ENCODE measurements around the gene MAOA.

GRCh38 chrX:42933963-42934888 lies 156.3 kb upstream of the PPP1R2C start:
- PRO-cap, 6 experiments = no peak in any of the 6 experiments
- RAMPAGE, long total RNA, 2 experiments = no peak in any of the 2 experiments
- RRBS = no CpG with 5 or more reads among the region's 6 CpGs

GRCh38 chrX:42944134-42944903 lies 166.4 kb upstream of the PPP1R2C start:
- PRO-cap, 6 experiments = no peak in any of the 6 experiments
- RAMPAGE, long total RNA, 2 experiments = no peak in any of the 2 experiments
- RRBS = no CpG with 5 or more reads among the region's 4 CpGs

- PRO-cap, 6 experiments = no peak in any of the 6 experiments
- RAMPAGE, long total RNA, 2 experiments = no peak in any of the 2 experiments
- RRBS = no CpG with 5 or more reads among the region's 6 CpGs
Measured at GRCh38 chrX:43176616-43177065, 398.7 kb upstream of the PPP1R2C start.

- PRO-cap, 6 experiments = peak in 6 of 6 experiments; most common plus-strand start chrX:43656203 (in 3); most common minus-strand start chrX:43656071 (in 3)
- RAMPAGE, long total RNA, 2 experiments = start-site peak on the plus strand in 2 of 2 experiments, at chrX:43656239-43656337 at its widest, 2,362 to 8,790 reads per replicate
- RRBS = 0% methylated on average over 5 of the region's 36 CpGs
Measured at GRCh38 chrX:43655978-43656804, at the start of gene MAOA. Gene MAOA (plus strand): TSS chrX:43656299.

DNA sequence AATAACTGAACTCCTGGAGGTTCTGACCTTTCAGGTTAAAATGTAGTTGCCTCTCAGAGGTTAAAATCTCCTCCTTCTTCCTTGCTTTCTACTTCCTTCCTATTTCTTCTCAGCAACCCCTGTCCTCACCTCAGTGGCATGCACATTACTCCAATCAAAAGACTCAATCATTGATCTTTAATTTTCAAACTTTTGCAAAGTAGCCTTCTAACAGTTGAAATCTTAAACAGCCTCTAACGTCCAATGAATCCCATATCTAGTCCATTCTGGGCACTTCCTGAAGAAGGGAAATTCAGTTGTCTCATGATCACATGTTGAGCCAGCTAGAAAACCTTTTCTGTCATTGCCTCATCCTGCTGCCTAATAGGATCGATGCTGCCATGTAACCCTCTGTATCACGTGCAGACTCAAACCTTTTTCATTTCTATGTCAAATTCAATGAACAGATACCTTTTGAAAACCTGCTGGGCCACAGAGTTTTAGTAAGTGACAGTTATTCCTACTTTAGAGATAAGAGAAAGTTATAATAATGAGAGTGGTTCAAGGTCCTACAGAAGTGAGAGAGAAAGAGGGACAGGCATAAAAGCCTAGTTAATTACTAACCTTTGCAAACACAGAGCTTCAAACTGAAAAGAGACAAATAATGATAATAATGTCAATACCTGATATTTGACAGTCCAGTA lies 45.9 kb downstream of the MAOA start:
- PRO-cap, 6 experiments = no peak in any of the 6 experiments
- RAMPAGE, long total RNA, 2 experiments = no peak in any of the 2 experiments
- RRBS = no CpG with 5 or more reads among the region's 3 CpGs

- PRO-cap, 6 experiments = no peak in any of the 6 experiments
- RAMPAGE, long total RNA, 2 experiments = no peak in any of the 2 experiments
- RRBS = no CpG with 5 or more reads among the region's 4 CpGs
Measured at GRCh38 chrX:43741893-43742136, 85.7 kb downstream of the MAOA start.

DNA sequence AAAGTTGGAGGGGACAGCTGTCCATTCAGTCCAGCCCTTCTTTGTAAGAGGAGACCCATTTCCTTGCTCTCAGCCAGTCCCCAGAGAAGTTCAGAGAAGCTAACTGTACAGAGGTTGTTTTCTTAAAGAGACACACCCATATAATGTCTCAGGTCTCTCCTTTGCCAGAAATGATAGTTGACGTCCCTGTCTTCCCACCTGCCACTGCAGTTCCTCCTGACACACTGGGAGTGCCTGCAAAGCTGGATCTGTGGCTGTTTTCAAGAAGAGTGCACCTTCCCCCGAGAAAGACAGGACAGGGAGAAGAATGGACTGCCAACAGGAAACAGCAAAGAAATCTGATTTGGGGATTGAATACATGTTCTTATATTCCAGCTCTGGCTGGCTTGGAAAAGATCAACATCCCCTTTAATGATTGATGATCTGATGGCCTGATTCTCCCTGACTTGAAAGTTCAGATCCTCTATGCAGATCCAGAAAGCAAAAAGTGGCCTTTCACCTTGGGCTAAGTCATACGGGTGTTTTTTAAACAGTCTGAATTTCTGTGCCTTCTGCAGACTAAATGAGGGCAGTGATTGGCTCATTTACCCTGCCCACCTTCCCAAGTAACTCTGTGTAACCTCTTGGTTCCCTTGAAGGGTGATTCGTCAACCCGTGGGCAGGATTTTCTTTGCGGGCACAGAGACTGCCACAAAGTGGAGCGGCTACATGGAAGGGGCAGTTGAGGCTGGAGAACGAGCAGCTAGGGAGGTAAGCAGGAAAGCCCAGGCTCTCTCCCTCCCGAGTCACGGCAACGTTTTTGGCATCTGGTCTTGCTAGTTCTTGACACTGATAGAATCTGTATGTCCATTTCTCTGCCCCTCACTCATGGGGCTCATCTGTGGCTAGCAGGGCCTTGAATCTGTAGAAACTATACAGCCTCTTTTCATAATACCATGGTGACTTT lies 87.3 kb downstream of the MAOA start:
- PRO-cap, 6 experiments = no peak in any of the 6 experiments
- RAMPAGE, long total RNA, 2 experiments = no peak in any of the 2 experiments
- RRBS = no CpG with 5 or more reads among the region's 11 CpGs

- PRO-cap, 6 experiments = no peak in any of the 6 experiments
- RAMPAGE, long total RNA, 2 experiments = no peak in any of the 2 experiments
- RRBS = no CpG with 5 or more reads among the region's 9 CpGs
Measured at GRCh38 chrX:44891353-44892001, 18.5 kb downstream of the KDM6A start.

DNA sequence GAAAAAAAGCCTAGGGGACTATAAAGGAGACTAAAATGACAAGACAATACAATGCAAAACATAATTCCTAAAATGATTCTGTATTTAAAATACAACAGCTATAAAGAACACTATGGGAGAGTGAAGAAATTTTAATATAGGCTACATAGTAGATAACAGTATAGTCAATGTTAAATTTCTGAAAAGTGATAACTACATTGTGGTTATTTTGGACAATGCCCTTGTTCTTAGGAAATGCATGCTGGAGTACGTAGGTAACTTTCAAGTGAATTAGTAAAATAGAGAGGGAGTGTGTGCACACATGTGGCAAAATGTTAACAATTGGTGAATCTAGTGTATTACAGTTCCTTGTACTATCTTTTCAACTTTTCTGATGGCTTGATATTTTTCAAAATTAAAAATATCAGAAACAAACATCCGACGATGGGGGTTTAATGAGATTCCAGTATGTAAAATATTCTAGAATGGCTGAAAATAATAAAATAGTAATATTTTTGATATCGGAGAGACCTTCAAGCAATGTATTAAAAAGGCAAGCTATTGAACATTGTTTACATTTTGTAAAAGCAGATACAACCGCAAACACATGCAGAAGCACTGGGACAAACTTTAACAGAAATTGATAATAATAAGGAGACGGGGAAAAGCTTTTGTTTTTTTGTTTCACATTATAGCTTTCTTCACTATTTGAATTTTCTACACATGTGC lies 55.2 kb downstream of the KDM6A start:
- PRO-cap, 6 experiments = no peak in any of the 6 experiments
- RAMPAGE, long total RNA, 2 experiments = no peak in any of the 2 experiments
- RRBS = no CpG with 5 or more reads among the region's 6 CpGs

DNA sequence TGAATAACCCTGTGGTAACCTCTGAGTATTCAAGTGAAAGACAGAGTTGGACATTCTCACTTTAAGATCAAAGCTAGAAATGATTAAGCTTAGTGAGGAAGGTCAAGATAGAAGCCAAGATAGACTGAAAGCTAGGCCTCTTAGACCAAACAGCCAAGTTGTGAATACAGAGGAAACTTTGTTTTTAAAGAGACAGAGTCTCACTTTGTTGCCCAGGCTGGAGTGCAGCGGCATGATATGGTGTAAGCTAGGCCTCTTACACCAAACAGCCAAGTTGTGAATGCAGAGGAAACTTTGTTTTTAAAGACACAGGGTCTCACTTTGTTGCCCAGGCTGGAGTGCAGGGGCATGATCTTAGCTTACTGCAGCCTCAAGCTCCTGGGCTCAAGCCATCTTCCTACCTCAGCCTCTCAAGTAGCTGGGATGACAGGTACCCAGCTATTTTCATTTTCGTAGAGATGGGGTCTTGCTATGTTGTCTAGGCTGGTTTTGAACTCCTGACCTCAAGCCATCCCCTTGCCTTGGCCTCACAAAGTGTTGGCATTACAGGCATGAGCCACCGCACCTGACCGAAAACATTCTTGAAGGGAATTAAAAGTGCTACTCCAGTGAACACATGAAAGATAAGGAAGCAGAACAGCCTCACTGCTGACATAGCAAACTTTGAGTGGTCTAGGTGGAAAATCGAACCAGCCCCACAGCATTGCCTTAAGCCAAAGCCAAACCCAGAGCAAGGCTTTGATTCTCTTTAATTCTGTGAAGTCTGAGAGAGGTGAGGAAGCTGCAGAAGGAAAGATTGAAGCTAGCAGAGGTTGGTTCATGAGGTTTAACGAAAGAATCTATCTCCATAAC lies 64.9 kb downstream of the KDM6A start:
- PRO-cap, 6 experiments = no peak in any of the 6 experiments
- RAMPAGE, long total RNA, 2 experiments = no peak in any of the 2 experiments
- RRBS = no CpG with 5 or more reads among the region's 6 CpGs

GRCh38 chrX:44960182-44960873 lies 87.3 kb downstream of the KDM6A start:
- PRO-cap, 6 experiments = no peak in any of the 6 experiments
- RAMPAGE, long total RNA, 2 experiments = no peak in any of the 2 experiments
- RRBS = no CpG with 5 or more reads among the region's 4 CpGs

- PRO-cap, 6 experiments = peak in 2 of 6 experiments; most common minus-strand start chrX:44997514 (in 2)
- RAMPAGE, long total RNA, 2 experiments = no peak in any of the 2 experiments
- RRBS = no CpG with 5 or more reads among the region's 10 CpGs
Measured at GRCh38 chrX:44997391-44998358, 124.7 kb downstream of the KDM6A start.

DNA sequence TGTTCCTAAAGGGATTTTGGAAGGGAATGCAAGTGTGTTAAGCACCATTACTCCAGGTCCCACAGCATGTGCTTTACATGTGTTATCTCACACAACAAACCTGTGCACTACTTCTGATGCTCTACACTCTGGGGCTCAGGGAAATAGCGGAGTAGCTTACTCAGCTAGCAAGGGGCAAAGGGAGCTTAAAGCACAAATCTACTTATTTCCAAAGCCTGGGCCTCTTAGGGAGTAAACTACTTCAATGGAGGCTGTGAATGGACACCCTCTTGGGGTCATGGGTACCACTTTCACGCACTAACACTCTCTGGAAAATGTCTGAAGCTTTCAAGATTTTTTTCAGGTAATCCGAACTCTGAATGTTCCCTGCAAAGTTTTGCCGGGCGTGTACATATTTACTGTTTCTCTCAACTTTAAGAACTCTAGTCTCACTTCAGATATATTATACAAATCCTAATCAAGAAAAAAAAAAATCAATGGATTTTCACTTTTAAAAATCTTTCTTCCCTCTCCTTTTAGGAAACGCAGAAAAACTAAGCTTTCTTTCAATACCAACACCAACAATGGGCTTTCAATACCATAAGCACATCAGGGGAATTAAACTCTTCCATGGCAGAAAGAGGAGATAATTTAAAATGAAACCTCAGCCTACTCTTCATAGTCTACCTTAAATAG lies 562.8 kb upstream of the DIPK2B start:
- PRO-cap, 6 experiments = no peak in any of the 6 experiments
- RAMPAGE, long total RNA, 2 experiments = no peak in any of the 2 experiments
- RRBS = no CpG with 5 or more reads among the region's 6 CpGs

DNA sequence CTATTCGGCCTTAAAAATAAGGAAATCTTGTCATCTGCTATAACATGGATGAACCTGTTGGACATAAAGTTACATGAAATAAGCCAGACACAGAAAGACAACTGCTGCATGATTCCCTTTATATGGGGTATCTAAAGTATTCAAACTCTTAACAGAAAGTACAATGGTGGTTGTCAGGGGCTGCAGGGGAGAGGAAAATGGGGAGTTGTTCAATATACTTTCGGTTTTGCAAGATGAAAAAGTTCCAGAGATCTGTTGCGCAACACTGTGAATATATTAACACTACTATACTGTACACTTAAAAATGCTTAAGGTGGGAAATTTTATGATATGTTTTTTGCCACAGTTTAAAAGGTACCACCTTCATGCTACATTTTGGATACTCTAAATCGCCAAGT lies 606.9 kb upstream of the DIPK2B start:
- PRO-cap, 6 experiments = no peak in any of the 6 experiments
- RAMPAGE, long total RNA, 2 experiments = no peak in any of the 2 experiments
- RRBS = no CpG with 5 or more reads among the region's 4 CpGs

- PRO-cap, 6 experiments = no peak in any of the 6 experiments
- RAMPAGE, long total RNA, 2 experiments = no peak in any of the 2 experiments
- RRBS = no CpG with 5 or more reads among the region's 4 CpGs
Measured at GRCh38 chrX:46179991-46180542, 267.0 kb upstream of the KRBOX4 start.

GRCh38 chrX:46333240-46333912 lies 113.7 kb upstream of the KRBOX4 start:
- PRO-cap, 6 experiments = no peak in any of the 6 experiments
- RAMPAGE, long total RNA, 2 experiments = no peak in any of the 2 experiments
- RRBS = no CpG with 5 or more reads among the region's 8 CpGs

DNA sequence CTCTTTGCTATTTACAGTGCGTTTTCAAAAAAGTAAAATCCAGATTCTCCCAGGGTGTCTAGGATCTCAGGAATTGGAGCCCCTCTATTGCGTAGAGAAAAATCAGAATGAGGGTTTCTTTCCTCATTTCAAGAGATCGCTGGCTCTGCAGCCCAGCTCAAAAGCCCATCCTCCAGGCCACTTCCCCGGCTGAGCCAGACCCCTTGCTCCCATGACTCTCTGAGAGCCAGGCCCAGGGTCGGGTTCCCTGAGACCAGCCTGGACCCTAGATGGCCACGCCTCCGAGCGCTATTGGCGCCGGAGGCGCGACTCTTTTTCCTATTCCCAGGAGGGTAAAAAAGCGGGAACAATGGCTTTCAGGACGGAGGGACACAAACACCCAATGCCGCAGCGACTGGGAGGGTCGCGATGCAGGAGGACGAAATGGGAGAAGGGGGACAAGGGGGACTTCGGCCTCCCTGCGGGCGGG lies 524 bp upstream of the KRBOX4 start:
- PRO-cap, 6 experiments = peak in 1 of 6 experiments; most common minus-strand start position 221 of the sequence (in 1)
- RAMPAGE, long total RNA, 2 experiments = no peak in any of the 2 experiments
- RRBS = 3% methylated on average over 5 of the region's 22 CpGs

- PRO-cap, 6 experiments = no peak in any of the 6 experiments
- RAMPAGE, long total RNA, 2 experiments = no peak in any of the 2 experiments
- RRBS = no CpG with 5 or more reads among the region's 1 CpG
Measured at GRCh38 chrX:46456380-46456702, 9.2 kb downstream of the KRBOX4 start.

DNA sequence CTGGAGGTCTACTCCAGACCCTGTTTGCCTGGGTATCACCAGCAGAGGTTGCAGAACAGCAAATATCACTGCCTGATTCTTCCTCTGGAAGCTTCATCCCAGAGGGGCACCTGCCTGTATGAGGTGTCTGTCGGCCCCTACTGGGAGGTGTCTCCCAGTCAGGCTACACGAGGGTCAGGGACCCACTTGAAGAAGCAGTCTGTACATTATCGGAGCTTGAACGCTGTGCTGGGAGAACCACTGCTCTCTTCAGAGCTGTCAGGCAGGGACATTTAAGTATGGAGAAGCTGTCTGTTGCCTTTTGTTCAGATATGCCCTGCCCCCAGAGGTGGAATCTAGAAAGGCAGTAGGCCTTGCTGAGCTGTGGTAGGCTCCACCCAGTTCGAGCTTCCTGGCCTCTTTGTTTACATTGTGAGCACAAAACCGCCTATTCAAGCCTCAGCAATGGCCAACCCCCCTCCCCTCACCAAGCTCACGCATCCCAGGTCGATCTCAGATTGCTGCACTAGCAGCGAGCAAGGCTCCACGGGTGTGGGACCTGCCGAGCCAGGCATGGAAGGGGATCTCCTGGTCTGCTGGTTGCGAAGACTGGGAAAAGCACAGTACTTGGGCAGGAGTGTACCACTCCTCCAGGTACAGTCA lies 38.7 kb downstream of the KRBOX4 start:
- PRO-cap, 6 experiments = no peak in any of the 6 experiments
- RAMPAGE, long total RNA, 2 experiments = no peak in any of the 2 experiments
- RRBS = no CpG with 5 or more reads among the region's 12 CpGs

DNA sequence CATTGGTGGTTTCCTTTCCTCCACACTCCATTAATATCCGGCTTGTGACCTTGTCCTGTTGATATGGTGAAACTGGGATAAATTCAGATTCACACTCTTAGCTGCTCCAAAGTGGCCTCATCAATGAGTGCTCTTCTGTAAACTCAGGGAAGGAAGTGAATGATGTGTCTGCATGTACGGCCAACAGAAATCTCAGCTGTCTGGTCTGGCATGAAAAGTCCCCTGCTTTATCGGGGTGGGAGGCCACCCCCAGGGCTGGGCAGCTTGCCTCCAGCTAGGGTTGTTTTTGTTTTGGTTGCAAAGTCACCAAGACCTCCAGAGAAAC lies 54.4 kb downstream of the CHST7 start:
- PRO-cap, 6 experiments = peak in 1 of 6 experiments; most common minus-strand start position 157 of the sequence (in 1)
- RAMPAGE, long total RNA, 2 experiments = no peak in any of the 2 experiments
- RRBS = no CpG with 5 or more reads among the region's 3 CpGs

All from heart left ventricle (tissue), 7 donors.